Hair follicular keratinocyte (primary cell): Measurements from ENCODE around the genes H2AC16, H2AC17, NKAPL, ZKSCAN3 and GPX6.

DNA sequence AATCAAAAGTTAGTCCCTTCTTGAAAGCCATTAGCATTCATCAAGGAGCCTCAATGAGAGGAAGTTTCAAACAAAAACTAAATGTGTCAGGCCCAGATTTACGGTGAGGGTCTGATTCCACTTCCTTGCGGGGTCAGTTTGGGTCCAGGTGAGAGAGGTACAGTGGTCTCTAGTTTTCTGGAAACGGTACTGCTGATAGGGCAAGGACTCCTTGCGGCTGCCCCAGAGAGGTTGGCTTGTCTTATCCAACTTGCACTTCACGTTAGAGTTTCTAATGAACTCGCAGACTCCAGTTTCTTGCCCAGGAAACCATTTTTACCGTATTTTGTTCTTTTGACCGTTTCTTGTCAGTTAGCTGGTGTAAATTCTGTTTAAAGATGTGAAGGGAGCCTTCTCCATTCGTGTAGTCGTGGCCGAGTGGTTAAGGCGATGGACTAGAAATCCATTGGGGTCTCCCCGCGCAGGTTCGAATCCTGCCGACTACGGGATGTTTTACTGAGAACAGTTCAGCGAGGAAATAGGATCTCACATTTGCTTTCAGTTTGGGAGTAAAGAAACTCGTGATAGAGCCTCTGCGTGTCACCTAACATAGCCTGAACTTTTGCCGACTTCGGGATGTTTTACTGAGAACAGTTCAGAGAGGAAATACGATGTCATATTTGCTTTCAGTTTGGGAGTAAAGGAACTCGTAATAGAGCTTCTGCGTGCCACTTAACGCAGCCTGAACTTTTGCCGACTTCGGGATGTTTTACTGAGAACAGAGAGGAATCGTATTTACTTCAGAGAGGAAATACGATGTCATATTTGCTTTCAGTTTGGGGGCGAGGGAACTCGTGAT, 5.7 kb upstream of the ZNF184 start:
- RAMPAGE, long total RNA: no peak

DNA sequence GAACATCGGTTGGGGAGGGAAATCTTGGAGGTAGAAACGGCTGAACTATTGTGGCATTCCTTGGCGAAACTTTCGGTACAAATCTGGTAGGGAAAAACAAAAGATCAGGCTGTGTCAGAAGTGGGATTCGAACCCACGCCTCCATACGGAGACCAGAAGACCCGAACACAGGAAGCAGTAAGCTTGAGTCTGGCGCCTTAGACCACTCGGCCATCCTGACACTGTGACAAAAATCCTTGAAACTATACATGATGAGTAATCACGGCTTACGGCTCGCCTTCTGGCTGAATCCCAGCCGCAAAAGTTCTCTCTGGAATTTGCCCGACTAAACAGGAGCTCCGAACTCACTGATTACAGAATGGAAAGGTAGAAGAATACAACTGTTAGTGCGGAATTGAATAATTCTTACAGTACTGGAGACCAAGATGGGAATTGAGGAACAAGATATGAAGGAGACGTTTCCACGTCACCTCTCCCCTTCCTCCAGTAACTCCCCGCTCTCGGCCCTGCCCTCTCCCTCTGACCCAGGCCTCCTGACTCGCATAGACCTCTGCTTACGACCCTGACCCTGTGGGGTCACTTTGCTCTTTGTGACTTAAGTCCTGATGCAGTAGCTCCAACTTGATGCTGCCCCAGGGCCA, 132.7 kb upstream of the ZNF184 start:
- RAMPAGE, long total RNA: no peak

DNA sequence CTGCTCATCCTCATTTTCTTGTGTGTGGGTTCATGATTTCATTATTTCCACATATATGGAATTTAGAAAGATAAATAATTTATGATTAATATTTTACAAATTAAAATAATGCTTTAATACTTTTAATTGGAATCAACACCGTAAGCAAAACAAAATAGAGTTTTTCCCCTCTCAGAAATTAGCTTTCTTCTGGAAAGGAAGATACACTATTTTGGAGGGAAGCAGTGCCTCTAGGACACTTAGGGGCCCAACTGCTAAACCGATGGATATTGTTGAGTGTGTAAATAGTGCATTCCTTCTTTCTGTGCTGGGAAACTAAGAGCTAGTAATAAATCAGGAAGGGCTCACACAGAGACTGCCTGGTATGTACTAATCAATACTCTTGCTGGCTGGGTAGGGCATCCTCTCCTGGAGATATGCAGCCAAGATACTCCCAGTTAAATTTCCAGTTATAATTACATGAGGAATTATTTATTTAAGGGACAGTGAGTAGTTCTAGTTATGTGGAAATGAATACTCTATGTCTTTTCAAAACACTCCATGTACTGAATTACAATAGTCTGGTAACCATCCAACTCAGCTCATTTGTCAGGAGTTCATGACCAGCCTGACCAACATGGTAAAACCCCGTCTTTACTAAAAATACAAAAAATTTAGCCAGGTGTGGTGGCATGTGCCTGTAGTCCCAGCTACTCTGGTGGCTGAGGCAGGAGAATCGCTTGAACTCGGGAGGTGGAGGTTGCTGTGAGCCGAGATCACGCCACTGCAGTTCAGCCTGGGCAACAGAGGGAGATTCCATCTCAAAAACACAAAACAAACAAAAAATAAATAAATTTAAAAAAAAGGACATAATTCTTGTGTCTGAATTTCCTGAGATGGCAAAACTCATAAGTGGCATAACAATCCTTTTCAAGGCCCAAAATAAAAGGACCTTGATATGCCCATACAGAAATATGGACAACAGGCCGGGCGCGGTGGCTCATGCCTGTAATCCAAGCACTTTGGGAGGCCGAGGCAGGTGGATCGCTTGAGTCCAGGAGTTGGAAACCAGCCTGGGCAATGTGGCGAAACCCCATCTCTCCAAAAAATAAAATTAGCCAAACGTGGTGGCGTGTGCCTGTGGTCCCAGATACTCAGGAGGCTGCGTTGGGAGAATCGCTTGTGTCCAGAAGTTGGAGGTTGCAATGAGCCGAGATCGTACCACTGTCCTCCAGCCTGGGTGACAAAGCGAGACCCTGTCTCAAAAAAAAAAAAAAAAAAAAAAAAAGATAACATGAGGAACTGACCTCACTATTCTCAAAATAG, 2.2 kb downstream of the H2AC14 start:
- RAMPAGE, long total RNA: no peak

DNA sequence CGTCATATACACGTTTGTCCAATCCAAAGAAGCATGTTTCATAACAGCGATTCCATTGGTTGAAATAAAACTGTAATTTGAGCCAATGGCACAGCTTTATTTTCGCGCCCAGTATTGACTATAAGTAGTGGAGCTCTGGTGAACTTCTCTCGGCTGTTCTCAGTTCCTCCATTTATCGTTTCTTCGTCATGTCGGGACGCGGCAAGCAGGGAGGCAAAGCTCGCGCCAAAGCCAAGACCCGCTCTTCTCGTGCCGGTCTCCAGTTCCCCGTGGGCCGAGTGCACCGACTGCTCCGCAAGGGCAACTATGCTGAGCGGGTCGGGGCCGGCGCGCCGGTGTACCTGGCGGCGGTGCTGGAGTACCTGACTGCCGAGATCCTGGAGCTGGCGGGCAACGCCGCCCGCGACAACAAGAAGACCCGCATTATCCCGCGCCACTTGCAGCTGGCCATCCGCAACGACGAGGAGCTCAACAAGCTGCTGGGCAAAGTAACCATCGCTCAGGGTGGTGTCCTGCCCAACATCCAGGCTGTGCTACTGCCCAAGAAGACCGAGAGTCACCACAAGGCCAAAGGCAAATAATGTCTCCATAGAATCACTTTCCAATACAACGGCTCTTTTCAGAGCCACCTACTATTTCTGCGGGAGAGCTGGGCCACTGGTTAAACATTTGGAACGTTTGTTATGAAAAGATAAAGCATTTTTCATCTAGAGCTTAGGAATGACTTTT, at the start of gene H2AC16:
Gene H2AC16 (plus strand): TSS at position 151 of the 729 bp plus-strand sequence.
- RAMPAGE, long total RNA: no peak

GRCh38 chr6:27867960-27868185, 485 bp upstream of the H1-5 start:
- RAMPAGE, long total RNA: no peak

GRCh38 chr6:27892554-27893314, at the start of gene H2AC17:
TSS of gene H2AC17 (minus strand) at chr6:27893185.
- RAMPAGE, long total RNA: no peak

GRCh38 chr6:28220463-28221123, 4.5 kb upstream of the ZSCAN9 start:
- RAMPAGE, long total RNA: no peak

DNA sequence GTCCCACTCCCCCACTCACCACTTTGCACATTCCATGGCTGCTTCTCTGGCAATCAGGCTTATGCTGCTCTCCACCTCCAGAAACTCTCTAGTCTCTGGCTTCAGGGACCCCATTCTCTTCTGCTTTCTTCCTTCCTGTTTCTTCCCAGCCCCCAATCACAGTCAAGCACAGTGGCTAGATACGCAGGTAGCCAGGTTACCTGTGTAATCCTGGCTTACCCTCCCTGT, 633 bp upstream of the ZKSCAN4 start:
- RAMPAGE, long total RNA: no peak

- RAMPAGE, long total RNA: no peak
Observed at GRCh38 chr6:28258861-28259481, at the start of gene NKAPL. TSS of gene NKAPL (plus strand) at chr6:28259297.

DNA sequence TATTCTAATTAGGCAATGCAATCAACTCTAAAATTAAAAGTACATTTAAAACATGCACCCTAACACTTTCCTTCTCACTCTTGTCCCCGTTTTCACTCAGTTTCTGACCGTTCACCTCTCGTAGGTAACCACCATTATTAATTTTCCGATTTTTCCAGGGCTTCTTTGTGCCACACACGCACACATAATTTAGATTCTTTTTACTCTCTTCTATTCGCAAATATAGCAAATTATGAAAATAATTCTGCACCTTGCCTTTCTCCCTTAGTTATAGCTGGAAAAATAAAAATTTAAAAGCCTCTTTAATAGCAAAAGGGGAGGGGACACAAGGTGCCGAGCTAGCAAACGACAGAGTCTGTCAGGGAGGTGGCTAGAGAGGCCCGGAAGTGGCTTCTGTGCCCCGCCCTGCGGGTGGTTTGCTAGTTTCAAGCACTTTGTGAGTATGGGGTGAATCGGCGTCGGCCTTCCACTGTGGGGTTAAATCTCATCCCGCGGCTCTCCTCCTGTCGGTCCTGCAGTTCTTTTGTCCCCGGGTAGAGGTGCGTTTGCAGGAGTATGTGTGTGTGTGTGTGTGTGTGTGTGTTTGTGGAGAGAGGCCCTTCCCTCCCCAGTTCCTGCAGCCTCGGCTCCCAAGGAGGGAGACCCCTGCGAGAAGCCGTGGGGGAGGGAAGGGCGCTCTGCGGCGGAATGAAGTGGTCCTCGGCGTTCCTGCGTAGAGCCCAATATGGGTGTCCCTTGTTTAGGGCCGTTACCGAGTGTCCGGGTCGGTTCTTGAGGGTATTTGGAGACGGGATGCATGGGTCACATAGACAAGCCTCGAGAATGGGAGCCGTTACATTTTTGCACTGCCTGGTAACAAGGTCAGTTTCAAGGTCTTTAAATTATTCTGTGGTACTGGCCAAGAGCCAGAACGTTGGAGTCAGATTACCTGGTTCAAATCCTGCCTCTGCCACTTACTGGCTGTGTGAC, at the start of gene ZKSCAN3:
Gene ZKSCAN3 (plus strand): TSS at position 419 of the 969 bp plus-strand sequence.
- RAMPAGE, long total RNA: no peak

- RAMPAGE, long total RNA: no peak
Observed at GRCh38 chr6:28435584-28436231, 7.6 kb downstream of the ZSCAN23 start.

- RAMPAGE, long total RNA: no peak
Observed at GRCh38 chr6:28515709-28516109, at the start of gene GPX6. TSS of gene GPX6 (minus strand) at chr6:28515793.

DNA sequence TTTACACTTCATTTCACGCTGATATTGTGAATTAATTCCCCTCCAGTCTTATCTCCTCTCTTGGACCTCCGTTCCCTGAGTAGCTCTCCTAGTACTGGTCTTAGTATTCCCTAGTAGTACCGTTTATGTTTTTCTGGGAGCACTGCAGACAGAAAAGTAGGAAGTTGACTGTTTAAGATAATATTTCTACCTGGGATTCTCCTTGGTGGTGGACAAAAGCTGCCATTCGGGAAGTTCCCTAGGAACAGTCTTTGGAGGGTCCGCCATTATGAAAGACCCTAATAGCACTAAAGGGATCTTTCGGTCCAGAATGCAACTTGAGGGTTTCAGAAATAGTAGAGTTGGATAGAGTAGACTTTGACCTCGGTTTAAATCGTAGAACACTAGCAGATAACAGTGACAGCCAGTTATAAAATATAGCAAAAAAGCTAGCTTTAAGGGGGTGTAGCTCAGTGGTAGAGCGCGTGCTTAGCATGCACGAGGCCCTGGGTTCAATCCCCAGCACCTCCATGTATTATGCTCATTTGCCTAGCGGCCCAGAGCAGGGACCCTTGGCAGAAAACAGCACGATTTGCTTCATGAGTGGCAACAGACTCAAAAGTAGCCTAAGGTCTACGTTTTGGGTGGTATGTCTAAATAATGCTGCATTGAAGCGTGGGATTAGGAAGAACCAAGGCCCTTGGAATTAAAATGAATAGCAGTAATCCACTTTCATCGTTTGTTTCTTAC, 123.2 kb upstream of the SCAND3 start:
- RAMPAGE, long total RNA: no peak

GRCh38 chr6:28735335-28735980, 148.4 kb upstream of the SCAND3 start:
- RAMPAGE, long total RNA: no peak

DNA sequence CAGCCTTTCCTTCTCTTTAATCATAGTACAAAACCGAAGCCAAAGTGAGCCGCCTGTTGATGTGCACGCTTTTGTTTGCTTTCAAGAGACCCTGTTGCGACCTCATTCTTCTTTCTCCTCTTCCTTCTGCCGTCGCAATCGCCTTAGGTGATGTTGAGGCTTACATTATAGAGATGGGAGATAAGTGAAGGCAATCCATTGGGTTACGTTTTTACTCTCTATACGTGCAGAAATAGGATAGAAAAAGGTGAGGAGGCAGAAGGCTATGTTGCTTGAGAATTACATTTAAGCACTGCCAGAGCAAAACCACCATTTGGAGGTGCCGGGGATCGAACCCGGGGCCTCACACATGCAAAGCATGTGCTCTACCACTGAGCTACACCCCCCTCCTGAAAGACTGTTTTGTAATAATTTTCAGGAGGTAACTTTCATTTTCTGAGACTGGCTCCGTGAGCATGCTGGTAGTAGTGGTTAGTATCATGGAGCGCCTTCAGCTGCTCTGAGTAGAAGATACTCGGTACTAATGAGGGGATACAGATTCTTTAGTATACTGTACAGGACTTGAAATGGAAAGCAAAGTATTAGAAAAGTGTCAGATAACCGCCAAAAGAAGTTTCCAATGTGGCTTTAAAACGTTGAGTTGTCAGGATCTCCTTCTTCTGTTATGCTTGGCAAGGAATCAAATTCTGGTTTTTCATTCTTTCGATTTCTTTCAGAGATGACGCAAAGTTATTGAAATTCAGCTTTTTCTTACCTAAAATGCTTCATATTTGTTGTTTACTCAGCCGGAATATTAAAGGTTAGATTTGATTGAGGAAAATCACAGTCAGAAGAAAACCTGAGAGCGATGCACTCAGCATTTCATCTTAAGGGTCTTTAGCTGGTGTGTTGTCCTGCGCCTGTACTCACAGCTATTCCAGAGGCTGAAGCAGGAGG, 165.5 kb downstream of the TRIM27 start:
- RAMPAGE, long total RNA: no peak

DNA sequence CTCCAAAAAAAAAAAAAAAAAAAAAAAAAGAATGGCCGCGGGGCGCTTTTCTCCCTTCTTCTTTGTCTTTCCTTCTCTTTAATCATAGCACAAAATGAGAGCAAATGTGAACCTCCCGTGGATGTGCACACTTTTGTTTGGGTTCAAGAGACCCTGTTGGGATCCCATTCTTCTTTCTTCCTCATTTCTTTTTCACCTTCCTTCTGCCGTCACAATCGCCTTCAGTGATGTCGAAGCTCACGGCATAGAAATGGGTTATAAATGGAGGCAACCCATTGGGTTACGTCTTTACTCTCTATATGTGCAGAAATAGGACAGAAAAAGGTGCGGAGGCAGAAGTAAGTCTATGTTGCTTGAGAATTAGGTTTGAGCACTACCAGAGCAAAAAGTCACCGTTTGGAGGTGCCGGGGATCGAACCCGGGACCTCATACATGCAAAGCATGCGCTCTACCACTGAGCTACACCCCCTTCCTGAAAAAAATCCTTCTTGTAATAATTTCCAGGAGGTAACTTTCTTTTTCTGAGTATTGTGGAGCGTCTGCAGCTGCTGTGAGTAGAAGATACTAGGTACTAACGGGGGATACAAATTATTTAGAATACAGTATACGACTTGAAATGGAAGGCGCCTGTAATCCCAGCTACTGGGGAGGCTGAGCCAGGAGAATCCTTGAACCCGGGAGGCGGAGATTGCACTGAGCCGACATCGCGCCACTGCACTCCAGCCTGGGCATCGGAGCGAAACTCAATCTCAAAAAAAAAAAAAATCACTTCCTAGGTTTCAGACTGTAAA, 134.2 kb downstream of the TRIM27 start:
- RAMPAGE, long total RNA: no peak

- RAMPAGE, long total RNA: no peak
Observed at GRCh38 chr6:28817088-28817613, 106.6 kb downstream of the TRIM27 start.

GRCh38 chr6:28896780-28897391, 26.9 kb downstream of the TRIM27 start:
- RAMPAGE, long total RNA: no peak

- RAMPAGE, long total RNA: no peak
Observed at GRCh38 chr6:28906175-28907255, 17.3 kb downstream of the TRIM27 start.

DNA sequence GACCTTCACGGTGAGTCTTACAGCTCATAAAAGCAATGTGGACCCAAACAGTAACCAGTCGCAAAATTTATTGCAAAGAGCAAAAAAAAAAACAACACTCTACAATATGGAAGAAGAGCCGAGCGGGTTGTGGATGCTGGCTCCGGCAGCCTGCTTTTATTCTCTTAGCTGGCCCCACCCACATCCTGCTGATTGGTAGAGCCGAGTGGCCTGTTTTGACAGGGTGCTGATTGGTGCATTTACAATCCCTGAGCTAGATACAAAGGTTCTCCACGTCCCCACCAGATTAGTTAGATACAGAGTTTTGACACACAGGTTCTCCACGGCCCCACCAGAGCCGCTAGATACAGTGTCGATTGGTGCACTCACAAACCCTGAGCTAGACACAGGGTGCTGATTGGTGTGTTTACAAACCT, 25.4 kb upstream of the TRIM27 start:
- RAMPAGE, long total RNA: no peak